H1 (cell line): Measurements from ENCODE around the genes PLEKHA4, GYS1, CD37 and TEAD2.

GRCh38 chr19:48867817-48868862 lies at the start of gene PLEKHA4:
Gene PLEKHA4, minus strand, starts transcription at chr19:48868617.
- RRBS = no CpG with 5 or more reads among the region's 16 CpGs
CAGE:
- cytosol, long polyA plus RNA = start-site peak on the minus strand at chr19:48868360-48868666, 934 reads
- long polyA plus RNA = no peak
- nucleus, long polyA plus RNA = start-site peak on the minus strand at chr19:48868543-48868615, 503 reads

GRCh38 chr19:48969322-48969598 lies 4.2 kb downstream of the FTL start:
- RRBS = 93% methylated on average over 10 of the region's 29 CpGs
CAGE:
- cytosol, long polyA plus RNA = no peak
- long polyA plus RNA = no peak
- nucleus, long polyA plus RNA = no peak

GRCh38 chr19:48992705-48993431 lies at the start of gene GYS1:
Gene GYS1, minus strand, starts transcription at chr19:48993309.
- RRBS = 4% methylated on average over 7 of the region's 40 CpGs
CAGE:
- cytosol, long polyA plus RNA = start-site peak on the minus strand at chr19:48993244-48993311, 295 reads
- long polyA plus RNA = start-site peak on the minus strand at chr19:48993244-48993315, 161 and 264 reads in 2 replicates
- nucleus, long polyA plus RNA = start-site peak on the minus strand at chr19:48993285-48993311, 234 reads

- RRBS = no CpG with 5 or more reads among the region's 18 CpGs
CAGE:
- cytosol, long polyA plus RNA = no peak
- long polyA plus RNA = no peak
- nucleus, long polyA plus RNA = no peak
Observed at GRCh38 chr19:48994010-48994532, 384 bp downstream of the RUVBL2 start.

GRCh38 chr19:49132845-49133320 lies 13.5 kb downstream of the PPFIA3 start:
- RRBS = no CpG with 5 or more reads among the region's 32 CpGs
CAGE:
- cytosol, long polyA plus RNA = no peak
- long polyA plus RNA = no peak
- nucleus, long polyA plus RNA = no peak

- RRBS = 2% methylated on average over 27 of the region's 58 CpGs
CAGE:
- cytosol, long polyA plus RNA = no peak
- long polyA plus RNA = no peak
- nucleus, long polyA plus RNA = start-site peak on the plus strand at chr19:49149921-49149956, 39 reads
Observed at GRCh38 chr19:49149196-49150199, 5.7 kb downstream of the HRC start.

DNA sequence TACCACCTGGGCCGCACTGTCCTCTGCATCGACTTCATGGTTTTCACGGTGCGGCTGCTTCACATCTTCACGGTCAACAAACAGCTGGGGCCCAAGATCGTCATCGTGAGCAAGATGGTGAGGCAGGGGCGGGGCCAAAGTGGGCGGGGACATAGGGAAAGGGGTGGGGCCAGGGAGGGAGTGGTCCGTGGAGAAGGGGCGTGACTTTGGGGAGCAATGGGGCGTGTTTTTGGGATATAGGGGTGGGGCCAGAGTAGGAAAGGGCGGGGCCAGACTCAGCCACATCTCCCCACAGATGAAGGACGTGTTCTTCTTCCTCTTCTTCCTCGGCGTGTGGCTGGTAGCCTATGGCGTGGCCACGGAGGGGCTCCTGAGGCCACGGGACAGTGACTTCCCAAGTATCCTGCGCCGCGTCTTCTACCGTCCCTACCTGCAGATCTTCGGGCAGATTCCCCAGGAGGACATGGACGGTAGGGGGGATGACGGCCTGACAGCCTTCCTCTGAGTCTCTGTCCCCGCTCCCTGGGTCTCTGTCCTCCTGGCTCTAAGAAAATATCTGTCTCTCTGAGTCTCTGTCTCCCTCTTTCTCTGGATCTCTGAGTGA lies 42.8 kb downstream of the TRPM4 start:
- RRBS = no CpG with 5 or more reads among the region's 27 CpGs
CAGE:
- cytosol, long polyA plus RNA = no peak
- long polyA plus RNA = no peak
- nucleus, long polyA plus RNA = no peak

- RRBS = 12% methylated on average over 9 of the region's 57 CpGs
CAGE:
- cytosol, long polyA plus RNA = start-site peak on the plus strand at chr19:49210698-49210808, 437 reads
- long polyA plus RNA = start-site peak on the plus strand at chr19:49210698-49210803, 409 and 257 reads in 2 replicates
- nucleus, long polyA plus RNA = start-site peak on the plus strand at chr19:49210733-49210808, 235 reads
Observed at GRCh38 chr19:49209942-49210961, 52.7 kb downstream of the TRPM4 start.

DNA sequence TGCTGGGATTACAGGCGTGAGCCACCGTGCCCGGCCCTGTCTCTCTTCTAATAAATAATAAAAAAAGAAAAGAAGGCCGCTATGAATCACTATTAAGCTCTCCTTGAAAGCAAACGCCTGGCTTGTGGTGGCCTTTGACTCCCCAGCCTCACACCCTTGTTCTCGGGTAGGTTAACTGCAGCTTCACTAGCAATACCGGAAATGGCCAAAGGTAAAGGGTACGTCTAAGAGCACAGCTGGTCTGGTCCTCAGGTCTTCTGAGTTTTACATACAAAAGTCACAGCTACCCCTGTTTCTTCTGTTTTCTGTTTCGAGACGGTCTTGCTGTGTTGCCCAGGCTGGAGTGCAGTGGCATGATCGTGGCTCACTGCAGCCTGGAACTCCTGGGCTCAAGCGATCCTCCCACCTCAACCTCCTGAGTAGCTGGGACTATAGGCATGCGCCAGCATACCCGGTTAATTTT lies 67.9 kb downstream of the TRPM4 start:
- RRBS = no CpG with 5 or more reads among the region's 14 CpGs
CAGE:
- cytosol, long polyA plus RNA = no peak
- long polyA plus RNA = no peak
- nucleus, long polyA plus RNA = no peak

- RRBS = no CpG with 5 or more reads among the region's 24 CpGs
CAGE:
- cytosol, long polyA plus RNA = no peak
- long polyA plus RNA = no peak
- nucleus, long polyA plus RNA = no peak
Observed at GRCh38 chr19:49334857-49336338, at the start of gene CD37. Gene CD37, plus strand, starts transcription at chr19:49335406.

DNA sequence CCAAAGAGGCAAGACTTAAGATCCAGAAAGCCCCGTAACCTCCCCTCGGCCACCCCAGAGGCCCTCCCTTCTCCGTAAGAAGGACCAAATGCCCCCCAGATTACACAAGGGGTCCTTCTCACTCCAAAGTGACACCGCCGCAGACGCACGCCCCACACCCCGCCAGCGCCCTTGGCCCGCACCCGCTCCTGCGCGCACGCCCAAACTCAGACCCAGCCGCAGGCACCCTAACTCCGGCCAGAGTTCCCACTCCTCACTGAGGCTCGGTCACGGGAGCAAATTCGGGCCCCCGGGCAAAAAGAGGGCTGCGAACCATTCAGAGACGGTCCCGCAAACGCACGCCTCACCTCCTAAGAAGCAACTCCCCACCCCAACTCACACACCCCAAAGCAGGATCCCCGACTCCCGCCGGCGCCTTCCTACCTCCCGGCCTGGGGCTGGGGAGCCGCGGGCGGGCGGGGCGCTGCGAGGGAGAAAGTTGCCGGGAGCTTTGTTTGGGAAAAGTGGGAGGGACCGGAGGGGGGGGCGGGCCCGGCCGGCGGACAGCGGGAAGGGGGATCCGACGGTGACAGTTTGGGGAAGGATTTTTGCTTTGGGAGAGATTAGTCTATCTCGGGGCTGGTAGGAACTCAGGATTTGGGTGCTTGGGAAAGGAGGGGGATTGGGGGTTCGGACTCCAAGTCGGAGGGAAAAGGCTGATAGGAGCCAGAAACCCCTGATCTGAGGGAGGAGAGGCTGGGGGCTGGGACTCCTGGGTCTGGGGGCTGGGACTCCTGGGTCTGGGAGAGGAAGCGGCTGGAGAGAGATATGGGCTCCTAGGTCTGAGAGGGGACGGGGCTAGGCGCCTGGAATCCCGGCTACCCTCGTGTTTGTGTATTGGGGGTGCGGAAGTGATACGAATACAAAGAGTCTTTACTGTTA lies at the start of gene TEAD2:
Gene TEAD2, minus strand, starts transcription at position 467 of the 921 bp plus-strand sequence.
- RRBS = 1% methylated on average over 13 of the region's 55 CpGs
CAGE:
- cytosol, long polyA plus RNA = start-site peak on the minus strand centred at position 416 of the sequence, 35 bp wide, 95 reads
- long polyA plus RNA = start-site peak on the minus strand centred at position 427 of the sequence, 28 bp wide, 52 and 23 reads in 2 replicates
- nucleus, long polyA plus RNA = start-site peak on the minus strand centred at position 426 of the sequence, 27 bp wide, 60 reads

DNA sequence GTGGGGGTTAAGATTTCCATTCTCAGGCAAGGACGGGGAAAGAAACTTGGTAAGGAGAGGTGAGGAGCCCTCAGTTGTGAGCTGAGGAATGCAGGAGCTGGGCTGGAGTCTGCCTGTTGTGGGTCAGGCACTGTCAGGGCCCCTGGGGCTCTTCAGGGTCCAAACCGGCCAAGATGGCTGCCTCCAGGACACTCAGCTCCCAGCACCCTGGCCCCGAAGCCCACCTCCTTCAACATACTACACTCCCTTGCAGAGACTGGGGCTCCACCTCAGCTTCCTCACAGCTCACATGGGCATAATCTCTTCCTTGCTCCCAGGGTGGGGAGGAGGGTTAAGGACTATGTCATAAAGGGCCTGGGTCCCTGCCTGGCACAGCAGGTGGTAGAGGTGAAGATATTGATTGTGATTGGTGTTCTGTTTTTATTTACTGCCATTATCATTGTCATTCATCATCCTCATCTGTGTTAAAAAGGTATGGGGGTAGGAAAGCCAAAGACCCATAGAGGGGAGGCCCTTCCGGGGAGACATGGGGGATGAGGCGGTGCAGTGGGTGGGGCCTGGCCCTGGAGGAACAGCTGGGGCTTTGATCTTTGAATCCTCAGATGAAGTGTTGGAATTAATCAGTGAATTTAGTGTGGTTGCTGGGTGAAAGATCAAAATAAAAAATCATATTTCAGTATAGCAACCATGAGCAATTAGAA lies 7.6 kb downstream of the PTH2 start:
- RRBS = no CpG with 5 or more reads among the region's 5 CpGs
CAGE:
- cytosol, long polyA plus RNA = no peak
- long polyA plus RNA = no peak
- nucleus, long polyA plus RNA = no peak

GRCh38 chr19:49442120-49443358 lies 1.2 kb upstream of the SLC17A7 start:
- RRBS = 6% methylated on average over 13 of the region's 61 CpGs
CAGE:
- cytosol, long polyA plus RNA = start-site peak on the minus strand at chr19:49442387-49442403, 13 reads
- long polyA plus RNA = start-site peak on the minus strand at chr19:49442227-49442449, 20 and 21 reads in 2 replicates
- nucleus, long polyA plus RNA = no peak

DNA sequence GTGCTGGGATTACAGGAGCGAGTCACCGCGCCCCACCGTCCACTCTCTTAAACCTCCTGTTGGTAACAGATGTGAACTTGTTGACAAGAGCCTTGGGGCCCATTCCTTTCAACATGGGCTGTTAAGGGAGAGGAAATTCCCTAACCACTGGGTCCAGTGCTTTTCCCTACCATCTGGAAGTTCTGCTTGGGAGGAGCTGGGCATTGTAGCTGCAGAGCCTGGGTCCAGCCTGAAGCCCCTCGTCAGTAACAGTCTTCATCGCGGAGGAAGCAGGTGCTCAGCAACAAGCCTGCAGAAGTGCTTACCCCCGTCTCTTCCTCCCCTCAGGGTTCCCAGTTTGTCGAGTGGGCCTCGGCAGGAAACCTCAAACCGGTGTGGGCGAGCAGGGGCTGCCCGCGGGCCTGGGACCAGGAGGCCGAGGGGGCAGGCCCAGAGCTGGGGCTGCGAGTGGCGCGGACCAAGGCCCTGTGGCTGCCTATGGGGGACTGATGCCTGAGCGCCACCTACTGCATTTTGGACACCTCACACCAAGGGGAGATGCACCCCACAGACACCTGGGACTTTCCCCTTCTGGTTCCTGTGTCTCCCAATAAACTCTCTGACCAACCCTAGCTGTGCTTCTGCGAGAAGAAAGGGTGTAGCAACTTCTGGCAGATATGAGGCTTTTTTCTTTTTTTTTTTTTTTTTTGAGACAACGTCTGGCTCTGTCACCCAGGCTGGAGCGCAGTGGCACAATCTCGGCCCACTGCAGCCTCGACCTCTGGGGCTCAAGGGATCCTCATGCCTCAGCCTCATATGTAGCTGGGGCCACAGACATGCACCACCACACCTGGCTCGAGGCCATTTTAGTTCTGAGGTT lies 3.8 kb upstream of the FLT3LG start:
- RRBS = no CpG with 5 or more reads among the region's 25 CpGs
CAGE:
- cytosol, long polyA plus RNA = no peak
- long polyA plus RNA = no peak
- nucleus, long polyA plus RNA = no peak

GRCh38 chr19:49490131-49490698 lies 2.8 kb downstream of the RPL13A start:
- RRBS = 100% methylated on average over 4 of the region's 21 CpGs
CAGE:
- cytosol, long polyA plus RNA = no peak
- long polyA plus RNA = no peak
- nucleus, long polyA plus RNA = no peak

DNA sequence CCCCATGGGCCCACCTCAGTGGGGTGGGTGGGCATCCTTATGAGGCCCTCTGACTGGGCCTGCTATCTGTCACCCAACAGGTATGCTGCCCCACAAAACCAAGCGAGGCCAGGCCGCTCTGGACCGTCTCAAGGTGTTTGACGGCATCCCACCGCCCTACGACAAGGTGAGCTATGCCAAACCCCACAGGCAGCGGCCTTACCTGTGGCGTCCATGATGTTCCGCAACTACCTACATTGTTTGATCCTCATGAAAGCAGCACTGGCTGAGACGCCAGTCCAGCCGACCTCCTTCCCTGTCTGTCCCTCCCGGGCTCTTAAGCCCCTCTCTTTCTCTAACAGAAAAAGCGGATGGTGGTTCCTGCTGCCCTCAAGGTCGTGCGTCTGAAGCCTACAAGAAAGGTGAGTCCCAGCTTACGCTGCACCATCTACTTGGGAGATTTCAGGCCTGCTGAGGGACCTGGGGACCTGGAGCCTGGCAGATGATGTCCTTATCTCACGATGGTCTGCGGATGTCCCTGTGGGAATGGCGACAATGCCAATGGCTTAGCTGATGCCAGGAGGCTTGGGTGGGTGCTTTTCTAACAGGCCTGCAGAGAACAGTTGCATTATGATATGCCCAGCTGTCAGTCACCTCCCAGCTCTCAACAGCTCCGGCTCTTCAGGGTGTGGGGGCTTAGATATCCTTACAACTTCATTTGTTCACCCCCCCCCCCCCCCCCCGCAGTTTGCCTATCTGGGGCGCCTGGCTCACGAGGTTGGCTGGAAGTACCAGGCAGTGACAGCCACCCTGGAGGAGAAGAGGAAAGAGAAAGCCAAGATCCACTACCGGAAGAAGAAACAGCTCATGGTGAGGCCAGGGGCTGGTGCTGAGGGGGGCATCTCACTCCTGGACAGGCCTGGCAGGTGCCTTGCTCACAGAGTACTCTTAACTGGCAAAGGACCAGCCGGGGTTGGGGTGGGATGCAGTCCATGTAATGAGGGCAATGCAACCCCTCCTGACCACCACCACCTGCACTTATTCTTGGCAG lies 3.6 kb downstream of the RPL13A start:
- RRBS = 100% methylated on average over 1 of the region's 25 CpGs
CAGE:
- cytosol, long polyA plus RNA = no peak
- long polyA plus RNA = no peak
- nucleus, long polyA plus RNA = no peak

DNA sequence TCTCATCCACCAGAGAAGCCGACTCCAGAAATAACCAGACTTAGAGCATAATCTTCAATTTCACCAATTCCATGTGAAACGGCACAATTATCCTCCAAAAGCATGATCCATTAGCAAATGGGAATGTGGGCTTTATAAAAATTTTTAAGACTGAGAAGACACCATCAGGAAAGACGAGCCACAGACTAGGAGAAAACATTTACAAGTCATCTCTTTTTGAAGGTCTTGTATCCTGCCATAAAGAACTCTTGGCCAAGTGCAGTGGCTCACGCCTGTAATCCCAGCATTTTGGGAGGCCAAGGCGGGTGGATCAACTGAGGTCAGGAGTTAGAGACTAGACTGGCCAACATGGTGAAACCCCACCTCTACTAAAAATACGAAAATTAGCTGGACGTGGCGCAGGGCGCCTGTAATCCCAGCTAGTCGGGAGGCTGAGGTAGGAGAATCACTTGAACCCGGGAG lies 3.1 kb upstream of the RPS11 start:
- RRBS = no CpG with 5 or more reads among the region's 11 CpGs
CAGE:
- cytosol, long polyA plus RNA = no peak
- long polyA plus RNA = no peak
- nucleus, long polyA plus RNA = no peak

DNA sequence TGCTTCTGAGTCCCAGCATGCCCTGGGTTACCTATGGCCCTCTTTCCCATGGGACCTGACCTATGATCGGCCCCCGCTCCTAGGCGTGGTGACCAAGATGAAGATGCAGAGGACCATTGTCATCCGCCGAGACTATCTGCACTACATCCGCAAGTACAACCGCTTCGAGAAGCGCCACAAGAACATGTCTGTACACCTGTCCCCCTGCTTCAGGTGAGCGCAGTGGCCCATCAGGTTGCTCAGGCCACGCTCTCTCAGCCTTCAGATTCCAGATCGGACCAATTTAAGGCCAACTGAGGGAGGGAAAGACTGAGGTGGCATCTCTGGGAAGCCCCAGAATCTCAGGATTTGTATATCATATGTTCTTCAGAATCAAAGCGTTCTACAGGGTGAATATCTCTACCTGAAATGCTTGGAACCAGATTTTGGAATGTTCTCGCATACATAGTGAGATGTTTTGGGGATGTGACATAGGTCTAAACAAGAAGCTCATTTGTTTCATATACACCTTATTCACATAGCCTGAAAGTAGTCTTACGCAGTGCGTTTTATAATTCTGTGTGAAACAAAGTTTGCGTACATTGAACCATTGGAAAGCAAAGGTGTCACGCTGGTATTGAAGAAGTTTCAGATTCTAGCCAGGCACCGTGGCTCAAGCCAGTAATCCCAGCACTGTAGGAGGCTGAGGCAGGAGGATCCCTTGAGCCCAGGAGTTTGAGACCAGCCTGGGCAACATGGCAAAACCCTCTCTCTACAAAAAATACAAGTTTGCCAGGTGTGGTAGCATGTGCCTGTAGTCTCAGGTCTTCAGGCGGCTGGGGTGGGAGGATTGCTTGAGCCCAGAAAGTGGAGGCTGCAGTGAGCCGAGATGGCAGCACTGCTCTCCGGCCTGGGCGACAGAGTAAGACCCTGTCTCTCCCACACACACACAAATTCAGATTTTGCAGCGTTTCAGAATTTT lies 1.9 kb downstream of the RPS11 start:
- RRBS = no CpG with 5 or more reads among the region's 24 CpGs
CAGE:
- cytosol, long polyA plus RNA = no peak
- long polyA plus RNA = no peak
- nucleus, long polyA plus RNA = no peak

- RRBS = under 1% methylated on average over 8 of the region's 54 CpGs
CAGE:
- cytosol, long polyA plus RNA = start-site peak on the plus strand at chr19:49513213-49513271, 238 reads; start-site peak on the plus strand at chr19:49513389-49513452, 178 reads
- long polyA plus RNA = start-site peak on the plus strand at chr19:49513225-49513267, 147 and 134 reads in 2 replicates; start-site peak on the plus strand at chr19:49513390-49513405, 78 and 86 reads in 2 replicates
- nucleus, long polyA plus RNA = start-site peak on the plus strand at chr19:49513224-49513266, 178 reads; start-site peak on the plus strand at chr19:49513390-49513403, 98 reads
Observed at GRCh38 chr19:49512901-49513753, 666 bp downstream of the FCGRT start.

GRCh38 chr19:49561383-49561719 lies 19.0 kb downstream of the NOSIP start:
- RRBS = no CpG with 5 or more reads among the region's 3 CpGs
CAGE:
- cytosol, long polyA plus RNA = no peak
- long polyA plus RNA = no peak
- nucleus, long polyA plus RNA = no peak